Rectum (tissue), 1 donor: Measurements from ENCODE around the genes GPRIN1 and PRELID1.

DNA sequence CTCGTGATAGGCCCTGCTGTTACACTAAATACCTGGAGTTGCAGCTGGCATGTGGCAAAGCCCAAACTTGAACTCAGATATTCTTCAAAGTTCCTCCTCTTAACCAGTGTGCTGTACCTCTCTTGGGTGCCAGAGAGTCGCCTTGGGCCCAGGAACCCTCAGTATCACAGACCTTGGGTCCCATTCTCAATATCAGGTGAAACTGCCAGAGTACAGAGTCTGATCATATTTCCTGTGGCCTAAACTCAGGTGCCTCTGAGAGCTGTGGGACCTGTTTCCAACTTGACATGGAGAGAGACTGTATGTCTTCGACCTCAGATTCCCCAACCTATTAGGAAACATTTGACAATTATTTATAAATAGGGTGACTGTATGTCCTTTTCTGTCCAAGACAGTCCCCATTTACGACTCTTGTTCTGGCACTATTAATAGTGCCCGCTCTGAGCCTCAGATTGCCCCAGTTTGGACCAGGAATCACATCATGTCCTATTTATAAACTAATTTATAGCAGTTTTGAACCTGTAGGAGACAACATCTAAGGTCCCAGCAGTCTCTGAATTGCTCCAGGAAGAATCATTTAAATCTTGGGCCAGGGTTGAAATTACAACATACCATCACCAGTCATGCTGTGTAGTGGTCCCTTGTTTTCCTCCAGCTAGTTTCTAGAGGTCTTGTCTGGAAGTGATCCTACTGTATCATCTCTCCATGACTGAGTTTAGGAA is 5.1 kb downstream of the ARL10 start:
- PRO-cap: no peak

DNA sequence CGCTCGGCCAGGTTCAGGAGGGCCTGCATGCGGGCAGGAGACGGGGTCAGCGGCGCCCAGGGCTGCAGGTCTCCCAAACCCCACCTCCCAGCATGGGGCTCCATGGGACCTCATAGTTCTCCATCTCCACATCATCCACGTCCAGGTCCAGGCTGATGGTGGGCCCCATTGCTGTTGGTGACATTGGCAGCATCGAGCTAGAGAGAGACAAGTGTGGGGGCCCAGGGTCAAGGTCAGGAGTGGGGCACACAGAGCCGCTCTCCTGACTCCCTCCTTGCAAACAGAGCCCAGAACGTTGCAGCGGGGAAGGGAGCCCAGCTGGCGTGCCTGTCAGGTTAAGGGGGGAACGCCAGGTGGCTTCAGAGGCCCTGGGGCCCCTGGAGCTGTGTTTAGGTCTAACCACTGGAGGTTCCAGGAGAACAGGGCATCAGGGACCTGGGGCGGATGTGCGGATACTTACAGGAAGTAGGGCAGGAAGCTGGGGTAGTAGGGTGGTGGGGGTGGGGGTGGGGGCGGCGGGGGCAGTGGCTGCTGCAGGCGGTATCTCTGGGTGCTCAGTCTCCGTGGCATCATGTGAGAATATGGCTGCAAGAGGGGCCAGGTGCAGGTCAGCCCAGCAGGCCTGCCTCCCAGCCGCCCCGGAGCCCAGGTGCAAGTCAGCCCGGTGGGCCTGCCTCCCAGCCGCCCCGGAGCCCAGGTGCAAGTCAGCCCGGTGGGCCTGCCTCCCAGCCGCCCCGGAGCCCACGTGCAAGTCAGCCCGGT is 7.4 kb downstream of the RNF44 start:
- PRO-cap: no peak

DNA sequence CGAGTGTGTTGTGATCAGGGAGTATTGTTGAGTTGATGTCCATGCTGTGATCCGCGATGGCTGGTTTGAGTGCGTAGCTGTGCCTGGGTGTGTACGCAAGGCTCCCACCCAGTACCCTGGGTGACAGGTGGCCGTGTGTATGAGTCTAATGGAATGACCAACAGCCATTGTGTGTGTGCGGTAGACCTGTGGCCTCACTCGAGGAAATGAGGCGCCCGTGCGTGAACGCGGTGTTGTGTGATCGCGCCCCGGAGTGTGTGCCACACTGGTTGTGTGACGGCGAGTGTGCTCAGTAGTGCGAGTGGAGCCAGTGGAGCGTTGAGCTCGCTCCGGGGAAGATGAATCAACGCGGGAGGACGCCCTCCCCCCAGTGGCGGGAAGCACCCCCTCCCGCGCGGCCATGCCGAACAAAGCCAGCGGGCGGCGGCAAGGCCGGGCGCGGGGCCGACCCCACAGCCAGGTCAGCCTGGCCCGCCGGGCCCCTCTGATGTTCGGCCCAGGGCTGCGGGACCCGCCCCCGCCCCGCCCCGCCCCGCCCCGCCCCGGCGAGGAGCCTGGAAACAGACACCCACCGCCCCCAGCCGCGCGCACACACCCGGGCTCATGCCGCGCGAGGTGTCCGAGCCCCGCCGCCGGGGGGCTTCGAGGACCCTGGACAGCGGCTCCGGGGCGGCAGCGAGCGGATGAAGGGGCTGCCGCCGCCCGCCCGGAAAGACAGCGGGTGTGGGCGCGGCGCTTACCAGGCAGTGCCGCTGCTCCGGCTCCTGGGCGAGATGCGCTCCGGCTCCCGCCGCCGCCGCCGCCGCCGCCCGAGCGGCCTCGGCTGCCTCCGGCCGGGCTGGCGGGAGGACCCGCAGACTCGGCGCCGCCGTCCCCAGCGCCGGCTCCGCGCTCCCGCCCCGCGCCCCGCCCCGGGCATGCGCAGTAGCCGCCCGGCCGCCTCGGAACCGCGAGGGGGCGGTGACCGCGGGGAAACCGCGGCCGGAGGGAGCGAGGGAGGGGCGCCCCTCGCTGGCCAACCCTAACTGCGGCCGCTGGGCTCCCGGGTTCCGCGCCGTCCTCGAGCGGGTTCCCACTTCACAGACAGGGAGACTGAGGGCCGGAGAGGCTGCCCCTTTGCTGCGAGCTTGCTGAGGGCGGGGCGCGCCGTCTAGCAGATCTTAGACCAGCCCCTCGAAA is at the start of gene GPRIN1:
GPRIN1 (minus strand) TSS at position 898 of the 1,179 bp plus-strand sequence.
- PRO-cap: bidirectional peak, plus-strand start at position 960 of the sequence, minus-strand start at position 896 of the sequence

DNA sequence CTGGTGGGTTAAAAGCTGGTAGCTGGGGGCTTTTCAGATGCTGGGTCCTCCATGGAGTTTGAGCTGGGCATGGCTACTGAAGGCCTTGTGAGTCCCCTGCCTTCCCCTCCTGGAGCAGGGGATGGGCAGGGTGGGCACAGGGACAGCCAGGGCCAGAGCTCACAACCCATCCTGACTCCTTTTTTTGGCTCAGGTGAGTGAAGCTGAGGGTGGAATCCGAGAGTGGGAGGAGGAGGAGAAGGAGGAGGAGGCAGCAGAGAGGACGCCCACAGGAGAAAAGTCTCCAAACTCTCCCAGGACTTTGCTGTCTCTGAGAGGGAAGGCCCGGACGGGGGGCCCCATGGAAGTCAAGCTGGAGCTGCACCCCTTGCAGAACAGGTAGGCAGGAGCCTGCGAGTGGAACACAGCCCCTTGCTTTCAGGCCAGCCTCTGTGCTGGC is 4.4 kb upstream of the TSPAN17 start:
- PRO-cap: no peak

DNA sequence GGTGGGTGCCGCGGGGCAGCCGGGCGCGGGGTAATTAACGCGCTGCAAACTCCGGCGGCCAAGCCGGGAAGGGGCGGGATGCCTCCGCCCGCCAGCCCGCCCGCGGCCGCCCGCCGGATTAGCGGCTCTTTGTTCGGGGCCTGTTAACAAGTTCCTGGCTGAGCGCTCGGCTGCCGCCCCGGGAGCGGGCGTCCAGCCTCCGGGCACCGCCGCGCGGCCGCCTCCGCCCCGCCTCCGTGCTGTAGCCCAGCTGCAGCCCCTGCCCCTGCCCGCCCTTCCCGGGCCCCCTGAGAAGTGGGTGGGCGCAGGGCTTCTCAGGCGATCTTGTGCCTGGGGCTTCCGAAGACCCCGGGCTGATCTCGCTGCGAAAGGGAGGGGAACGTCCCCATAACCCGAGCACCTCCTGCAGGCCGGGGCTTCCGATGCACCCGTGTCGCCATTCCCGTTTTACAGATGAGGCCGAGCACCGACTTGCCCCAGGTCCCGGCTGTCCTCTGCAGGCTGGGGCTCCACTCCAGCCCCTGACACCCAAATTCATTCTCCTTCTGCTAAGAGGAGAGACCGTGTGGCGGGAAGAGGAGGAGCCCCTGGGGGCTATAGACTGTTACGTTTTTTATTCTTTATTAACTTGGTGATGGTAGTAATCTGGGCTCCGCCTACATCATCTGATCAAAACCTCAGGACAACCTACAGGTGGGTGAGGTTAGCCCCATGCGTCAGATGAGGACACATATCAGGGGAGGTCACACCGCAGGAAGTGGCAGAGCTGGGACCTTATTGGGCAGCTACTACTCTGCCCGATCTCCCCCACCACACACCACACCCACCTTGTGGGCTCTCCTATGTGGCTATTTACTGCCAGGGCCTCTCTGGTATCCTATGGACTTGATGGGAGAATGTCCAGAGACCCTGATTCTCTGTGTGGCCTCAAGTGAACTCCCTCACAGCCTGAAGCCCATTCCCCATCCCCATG is 7.8 kb downstream of the UNC5A start:
- PRO-cap: no peak

DNA sequence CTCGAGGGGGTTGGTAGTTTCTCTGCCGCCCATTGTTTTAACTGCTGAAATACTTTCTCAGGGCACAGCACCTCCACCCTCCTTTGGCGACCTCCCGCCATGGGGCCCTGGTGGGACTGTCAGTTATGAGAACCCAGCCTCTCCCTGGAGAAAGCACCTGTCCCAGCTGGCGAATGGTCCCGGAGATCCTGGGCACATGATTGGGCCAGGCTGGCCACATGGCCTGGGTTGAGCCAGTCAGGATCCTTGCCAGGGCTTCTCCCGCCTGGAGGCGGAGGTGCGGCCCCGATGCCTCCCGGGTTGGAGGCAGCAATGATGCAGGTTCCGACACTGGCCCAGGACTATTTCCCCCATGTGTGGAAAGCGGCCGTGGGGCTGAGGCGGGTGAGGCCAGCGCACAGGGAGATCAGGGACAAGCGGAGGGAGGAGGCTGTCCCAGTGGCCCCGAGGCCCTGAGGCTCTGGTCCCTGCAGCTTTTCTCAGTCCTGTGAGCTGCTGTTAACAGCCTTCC is 13.6 kb downstream of the UNC5A start:
- PRO-cap: no peak

DNA sequence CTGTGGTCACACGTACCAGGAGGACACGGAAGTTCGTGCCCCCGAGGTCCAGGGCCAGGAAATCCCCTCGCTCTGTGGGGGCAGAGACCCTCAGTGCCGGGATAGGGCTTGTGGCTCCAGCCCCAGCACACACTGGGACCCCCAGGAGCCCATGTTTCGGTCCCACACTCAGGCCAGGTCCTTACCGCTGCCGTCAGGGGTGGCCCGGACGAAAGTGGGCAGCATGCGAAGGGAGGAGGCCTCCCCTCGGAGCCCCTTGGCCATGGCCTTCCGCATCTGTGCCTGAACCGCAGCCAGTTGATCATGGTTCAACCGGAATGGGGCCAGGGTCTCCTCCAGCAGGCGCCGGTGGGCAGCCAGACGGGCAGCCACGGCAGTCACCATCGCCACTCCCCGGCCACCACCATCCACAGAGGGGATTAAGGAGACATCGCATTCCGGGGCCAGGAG is 11.9 kb downstream of the HK3 start:
- PRO-cap: no peak

DNA sequence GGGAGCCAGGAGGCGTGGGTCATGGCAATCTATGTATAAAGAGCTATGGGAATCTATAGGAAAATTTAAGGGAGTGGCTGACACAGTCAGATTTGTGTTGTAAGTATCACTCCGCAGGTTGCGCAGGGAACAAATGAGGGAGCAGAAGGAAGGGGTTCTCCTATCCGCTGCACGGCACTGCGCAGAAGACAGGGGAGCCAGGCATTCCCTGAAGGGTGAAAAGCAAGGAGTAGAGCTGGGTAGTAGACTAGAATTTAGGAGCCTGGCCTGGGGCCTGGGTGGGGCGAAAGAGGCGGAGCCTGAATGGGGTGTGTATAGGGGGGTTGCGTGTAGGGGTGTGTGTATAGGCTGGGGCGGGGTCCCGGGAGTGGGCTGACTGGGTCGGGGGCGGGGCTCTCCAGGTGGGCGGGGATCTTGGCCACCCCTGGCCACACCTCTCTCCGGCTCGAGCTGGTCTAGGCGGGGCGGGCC is 383 bp upstream of the FGFR4 start:
- PRO-cap: bidirectional peak, plus-strand start at position 177 of the sequence, minus-strand start at position 31 of the sequence; bidirectional peak, plus-strand start outside the sequence, minus-strand start at position 256 of the sequence

- PRO-cap: bidirectional peak, plus-strand start at chr5:177303799, minus-strand start at chr5:177303715
Observed at GRCh38 chr5:177303493-177304154, at the start of gene PRELID1. TSS of gene PRELID1 (plus strand) at chr5:177303799.

DNA sequence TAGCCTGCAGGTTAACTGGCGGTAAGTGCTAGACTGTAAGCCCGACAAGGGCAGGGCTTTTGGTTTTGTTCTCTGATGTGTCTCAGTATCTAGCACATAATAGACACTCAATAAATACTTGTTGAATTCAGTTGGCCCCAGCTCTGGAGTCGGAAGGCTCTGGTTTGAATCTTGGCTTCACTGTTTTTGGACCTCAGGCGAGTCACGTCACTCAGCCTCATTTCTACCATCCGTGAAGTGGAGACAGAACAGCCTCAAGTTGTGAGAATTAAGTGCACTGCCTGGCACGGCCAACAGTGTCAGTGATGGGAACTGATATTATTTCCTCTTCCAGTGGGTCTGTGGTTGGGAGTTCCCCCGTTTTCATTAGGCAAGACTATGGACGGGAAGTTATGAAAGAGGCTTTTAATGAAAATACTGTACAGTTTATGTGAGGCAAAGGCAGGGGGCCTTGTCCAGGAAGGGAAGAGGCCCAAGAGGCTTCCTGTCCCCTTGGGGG is 3.3 kb downstream of the PRELID1 start:
- PRO-cap: bidirectional peak, plus-strand start at position 438 of the sequence, minus-strand start at position 304 of the sequence

DNA sequence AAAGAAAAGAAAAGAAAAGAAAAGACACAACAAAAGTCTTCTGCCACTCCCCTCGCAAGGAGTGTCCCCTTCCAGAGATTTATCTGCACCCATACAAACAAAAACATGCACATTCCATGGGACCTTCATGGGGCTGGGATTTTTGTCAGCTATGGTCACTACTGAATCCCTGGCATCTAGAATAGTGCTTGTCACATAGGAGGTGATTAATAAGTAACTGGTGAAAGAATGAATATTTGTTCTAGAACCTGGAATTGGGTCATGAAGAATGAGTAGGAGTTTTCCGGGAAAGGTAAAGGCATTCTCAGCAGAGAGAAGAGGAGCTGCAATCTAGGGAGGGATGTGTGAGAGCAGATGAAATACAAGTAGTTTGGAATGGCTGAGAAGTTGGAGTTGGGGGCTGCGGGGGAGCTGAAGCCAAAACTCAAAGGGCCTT is 2.8 kb upstream of the LMAN2 start:
- PRO-cap: no peak

DNA sequence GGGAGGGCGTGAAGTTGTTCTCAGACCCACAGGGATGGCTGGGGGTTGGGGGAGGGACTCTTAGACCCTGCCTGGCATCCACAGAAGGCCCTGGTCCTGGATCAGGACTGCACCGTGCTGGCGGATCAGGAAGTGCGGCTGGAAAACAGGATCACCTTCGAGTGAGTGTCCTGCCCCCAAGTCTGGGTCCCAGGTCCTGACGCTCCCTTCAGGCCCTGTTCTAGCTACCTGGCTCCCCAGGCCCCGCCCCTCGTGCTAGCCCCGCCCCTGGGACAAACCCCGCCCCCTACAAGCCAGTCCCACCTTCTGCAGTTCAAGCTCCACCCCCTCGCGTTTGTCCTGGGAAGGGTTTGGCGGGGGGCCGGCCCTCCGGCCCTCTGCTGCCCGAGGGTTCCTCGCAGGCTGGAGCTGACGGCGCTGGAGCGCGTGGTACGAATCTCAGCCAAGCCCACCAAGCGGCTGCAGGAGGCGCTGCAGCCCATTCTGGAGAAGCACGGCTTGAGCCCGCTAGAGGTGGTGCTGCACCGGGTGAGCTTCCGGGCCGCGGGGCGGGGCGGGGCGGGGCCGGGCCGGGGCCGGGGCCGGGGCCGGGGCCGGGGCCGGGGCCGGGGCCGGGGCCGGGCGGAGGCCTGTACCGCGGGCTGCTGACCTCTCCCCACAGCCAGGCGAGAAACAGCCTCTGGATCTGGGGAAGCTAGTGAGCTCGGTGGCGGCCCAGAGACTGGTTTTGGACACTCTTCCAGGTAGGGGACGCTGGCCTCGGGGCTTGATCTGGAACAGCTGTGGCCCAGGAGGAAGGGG is 13.0 kb downstream of the RGS14 start:
- PRO-cap: bidirectional peak, plus-strand start at position 376 of the sequence, minus-strand start at position 191 of the sequence

DNA sequence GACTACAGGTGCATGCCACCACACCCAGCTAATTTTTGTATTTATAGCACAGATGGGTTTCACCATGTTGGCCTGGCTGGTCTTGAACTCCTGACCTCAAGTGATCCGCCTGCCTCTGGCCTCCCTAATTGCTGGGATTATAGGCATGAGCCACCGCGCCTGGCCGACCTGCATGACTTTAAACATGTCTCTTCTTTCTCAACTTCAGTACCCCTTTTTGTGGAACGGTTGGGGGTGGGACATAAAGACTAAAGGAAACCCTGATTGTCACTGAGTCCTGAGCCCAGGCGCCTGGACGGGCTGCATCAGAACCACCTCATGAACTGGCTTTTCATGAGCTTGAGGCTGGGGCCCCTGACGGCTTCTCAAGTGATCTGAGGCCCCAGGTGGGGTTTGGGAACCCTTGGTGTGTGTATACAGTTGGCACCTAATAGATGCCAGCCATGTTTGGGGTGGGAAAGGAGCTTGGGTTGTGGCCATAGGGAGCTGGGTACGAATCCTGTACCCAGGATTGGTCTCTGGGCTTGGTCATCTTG is 2.1 kb downstream of the GRK6 start:
- PRO-cap: no peak

DNA sequence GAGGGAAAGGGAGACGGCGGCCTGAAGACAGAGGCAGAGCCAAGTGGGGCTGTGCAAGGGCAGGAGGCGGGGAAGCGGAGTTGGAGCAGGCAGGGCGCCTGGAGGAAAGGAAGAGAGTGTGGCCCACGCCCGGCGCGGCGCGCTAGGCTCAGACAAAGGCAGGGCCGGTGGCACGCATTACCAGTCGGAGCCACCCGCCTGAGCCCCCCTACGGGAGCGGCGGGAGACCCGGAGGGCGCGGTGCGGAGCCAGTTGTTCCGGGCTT is 7.4 kb downstream of the PRR7 start:
- PRO-cap: no peak

DNA sequence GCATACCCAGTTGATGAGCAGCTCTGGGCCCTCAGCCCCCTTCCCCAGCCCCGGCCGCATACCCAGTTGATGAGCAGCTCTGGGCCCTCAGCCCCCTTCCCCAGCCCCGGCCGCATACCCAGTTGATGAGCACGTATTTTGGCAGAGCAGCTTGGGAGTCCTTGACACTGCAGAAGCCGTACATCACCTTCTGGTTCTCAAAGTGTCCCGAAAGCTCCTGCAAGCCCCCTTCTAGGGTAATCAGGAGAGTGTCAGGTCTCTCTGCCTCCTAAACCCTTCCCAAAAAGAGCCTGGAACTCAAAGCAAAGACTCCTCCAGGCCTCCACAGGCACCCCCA is 5.5 kb downstream of the DBN1 start:
- PRO-cap: no peak

DNA sequence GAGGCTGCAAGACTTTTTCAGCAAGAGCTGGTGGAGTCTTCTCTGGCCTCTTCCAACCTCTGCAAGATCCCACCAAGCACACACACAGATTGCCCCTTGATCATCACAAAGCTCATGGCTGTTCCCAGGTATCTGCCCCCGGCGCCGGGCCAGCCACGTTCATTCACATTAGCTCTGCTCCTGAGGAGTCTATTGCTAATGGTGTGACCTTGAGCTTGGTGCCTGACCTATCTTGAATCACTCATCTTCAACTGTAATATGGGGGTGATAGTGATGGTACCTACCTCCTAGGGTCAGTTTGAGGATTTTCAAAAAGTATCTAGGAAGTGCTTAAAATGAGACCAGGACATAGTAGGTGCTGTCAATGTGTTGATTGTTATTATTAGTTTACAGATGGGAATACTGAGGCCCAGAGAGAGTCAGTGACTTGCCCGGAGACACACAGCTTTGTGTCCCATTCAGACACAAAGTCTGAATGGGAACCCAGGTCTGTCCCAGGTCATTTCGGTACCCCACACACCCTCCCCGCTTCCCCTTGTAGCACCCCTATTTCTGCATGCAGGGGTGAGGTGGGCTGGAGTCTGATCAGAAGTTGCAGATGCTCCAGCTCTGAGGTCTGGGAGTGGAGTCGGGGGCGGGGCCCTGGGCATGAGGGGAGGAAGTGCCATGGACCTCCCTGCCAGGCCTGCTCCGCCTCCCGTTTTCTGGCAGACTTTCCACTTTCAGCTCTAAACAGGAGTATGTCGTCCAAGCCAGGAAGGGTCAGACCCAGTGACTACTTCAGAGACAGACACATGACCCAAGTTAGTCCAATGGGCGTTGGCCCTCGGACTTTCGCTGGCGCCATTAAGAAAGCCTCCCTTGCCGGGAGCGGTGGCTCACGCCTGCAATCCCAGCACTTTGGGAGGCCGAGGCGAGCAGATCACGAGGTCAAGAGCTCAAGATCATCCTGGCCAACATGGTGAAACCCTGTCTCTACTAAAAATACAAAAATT is 3.1 kb upstream of the DBN1 start:
- PRO-cap: no peak

DNA sequence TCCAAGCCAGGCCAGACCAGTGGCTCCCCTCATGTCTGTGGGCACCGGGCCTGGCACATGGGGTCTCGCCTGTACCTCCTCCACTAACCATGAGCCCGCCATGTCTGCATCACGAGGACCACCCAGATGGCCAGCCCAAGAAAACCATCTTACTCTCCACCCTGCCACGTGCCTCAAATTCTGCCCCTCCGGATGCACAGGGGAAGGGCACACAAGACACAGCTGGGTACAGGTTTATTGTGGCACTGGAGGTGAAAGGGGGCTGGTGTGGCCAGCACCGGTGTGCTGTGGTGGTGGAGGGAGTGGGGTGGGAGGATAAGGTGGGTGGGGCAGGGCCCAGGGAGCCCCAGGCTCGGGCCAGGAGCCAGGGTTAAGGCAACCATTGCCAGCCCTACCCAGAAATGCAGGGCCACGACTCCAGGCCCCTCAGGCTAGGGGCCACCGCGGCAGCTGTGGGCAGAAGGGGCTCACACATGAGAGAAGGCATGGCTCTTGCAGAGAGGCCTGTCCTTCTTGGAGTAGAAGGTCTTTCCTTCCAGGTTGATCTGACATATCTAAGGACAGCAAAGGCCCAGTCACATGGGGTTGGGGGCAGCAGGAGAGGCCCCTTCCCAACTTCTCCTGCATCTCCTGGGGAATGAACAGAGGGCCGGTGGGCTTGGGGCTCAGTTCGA is 9.9 kb upstream of the DBN1 start:
- PRO-cap: no peak

DNA sequence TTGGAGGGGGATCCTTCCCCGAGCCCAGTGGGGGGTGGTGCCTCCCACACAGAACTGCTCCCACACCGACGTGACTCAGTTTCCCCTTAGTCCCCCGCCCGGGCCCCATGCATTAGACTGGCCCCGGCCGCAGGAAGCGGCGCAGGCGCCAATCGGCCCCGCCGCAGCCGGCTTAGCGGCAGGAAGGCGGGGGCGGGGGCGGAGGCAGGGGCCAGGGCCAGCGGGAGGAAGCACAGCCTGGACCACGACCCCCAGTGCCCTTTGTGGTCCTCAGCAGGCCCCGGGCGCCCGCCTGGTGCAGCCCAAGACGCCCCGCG is 248 bp downstream of the PDLIM7 start:
- PRO-cap: bidirectional peak, plus-strand start at position 201 of the sequence, minus-strand start at position 174 of the sequence

DNA sequence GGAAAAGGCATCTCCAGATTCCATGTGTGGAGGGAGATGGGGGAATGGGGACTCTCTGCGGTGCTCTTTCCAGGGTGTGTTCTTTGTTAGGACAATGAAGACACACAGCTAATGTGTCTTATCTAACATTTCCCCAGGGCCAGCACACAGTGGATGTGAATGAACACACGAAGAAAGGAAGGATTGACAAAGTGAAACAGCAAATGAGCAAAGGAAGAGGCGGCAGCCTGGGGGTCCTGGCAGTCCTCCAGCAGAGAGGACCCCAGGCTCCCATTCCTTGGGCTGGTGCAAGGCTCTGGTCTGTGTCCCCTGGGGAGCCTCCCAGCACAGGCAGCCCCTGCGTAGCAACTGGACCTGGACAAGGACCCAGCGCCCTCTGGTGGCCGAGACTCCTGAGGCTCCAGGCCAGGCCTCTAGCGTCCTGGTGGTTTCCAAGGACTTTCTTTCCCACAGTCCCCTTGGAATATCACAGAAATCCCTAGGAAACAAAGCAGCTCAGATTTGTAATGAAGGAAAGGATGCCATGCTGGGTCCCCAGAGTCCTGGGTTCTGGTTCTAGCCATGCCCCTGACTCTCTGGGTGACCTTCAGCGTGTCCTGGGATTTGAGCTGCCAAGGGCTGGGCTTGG is 3.5 kb upstream of the PDLIM7 start:
- PRO-cap: no peak

DNA sequence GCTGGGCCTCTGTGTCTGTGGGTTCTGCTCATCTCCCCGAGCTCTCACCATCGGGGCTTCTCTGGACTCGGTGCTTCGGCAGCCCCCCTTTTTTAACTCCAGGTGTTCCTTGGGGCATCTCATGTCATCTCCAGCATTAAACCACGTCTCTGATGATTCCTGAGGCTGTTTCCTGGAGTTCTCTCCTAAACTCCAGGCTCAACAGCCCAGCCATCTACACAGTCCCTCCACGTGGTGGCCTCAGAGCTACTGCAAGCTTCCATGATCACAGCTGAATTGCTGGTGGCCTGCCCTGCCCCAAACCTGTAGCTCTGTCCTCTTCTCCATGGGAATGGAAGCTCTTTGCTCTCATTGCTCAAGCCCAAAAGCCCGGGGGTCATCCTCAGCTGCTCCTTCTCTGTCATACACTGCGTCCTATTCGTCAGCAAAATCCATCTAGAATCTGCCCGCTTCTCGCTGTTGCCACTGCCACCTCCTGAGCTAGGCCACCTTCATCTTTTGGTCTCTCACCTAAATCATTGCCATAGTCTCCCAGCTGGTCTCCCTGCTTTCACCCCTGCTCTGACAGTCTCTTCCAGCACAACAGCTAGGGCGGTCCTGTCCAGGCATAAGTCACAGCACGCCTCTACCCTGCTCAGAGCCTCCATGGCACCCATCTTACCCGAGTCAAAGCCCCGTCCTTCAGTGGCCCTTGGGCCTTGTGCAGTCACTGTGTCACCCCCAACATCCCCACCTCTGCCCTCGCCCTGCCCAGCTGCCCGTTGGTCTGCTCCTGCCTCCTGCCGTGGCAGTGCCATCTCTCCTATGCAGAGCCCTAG is 6.3 kb downstream of the B4GALT7 start:
- PRO-cap: no peak